T47D (cell line): Measurements from ENCODE around the gene DNAI2.

DNA sequence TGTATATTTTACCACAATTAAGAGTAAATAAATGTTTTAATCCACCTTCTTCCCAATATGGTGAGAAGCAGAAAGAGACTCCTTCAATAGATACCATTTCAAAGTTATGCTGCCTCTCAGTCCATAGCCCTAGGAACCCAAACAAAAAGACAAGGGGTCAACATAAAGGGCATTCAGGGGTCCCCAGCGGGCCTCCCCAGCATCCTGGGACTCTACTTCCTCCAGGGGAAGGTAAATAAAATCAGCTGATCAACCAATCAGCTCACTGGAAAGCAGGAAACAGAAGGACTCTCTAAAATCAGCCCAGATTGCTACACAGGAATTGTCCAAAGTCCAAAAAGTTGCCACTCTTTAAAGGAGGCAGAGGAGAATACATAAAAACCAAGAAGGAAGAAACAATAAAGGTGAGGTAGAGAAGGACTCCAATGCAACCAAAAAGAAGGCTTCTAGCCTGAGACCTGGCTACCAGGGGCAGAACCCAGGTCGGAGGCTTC, 404.4 kb downstream of the SOX9 start:
- RRBS, result no CpG with 5 or more reads among the region's 2 CpGs

GRCh38 chr17:72552734-72553307, 432.0 kb downstream of the SOX9 start:
- RRBS, result no CpG with 5 or more reads among the region's 10 CpGs

- RRBS, result 38% methylated on average over 1 of the region's 8 CpGs
These were observed 446.6 kb downstream of the SOX9 start for GRCh38 chr17:72567273-72568012.

DNA sequence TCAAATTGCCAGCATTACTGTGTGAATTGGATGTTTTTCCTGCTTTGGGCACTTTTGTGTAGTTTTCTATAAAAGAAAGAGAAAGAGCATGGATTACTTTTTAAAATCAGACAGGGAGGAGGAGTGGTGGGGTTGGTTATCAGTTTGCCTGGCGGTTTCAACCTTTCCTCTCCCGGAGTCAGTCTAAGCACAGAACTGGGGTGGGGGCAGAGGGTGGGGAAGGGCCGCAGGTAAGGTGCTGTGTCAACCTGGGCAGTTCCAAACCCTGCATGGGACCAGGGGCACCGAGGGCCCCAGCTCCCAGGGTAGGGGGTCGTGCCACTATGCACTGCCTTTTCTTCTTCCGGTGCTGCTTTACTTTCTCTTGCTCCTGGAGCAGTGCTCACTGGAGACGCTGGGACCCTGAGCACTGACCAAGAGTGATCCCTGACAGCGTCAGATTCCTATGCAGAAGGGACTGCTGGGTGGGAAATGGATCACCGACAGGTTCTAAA, 469.9 kb downstream of the SOX9 start:
- RRBS, result no CpG with 5 or more reads among the region's 9 CpGs

DNA sequence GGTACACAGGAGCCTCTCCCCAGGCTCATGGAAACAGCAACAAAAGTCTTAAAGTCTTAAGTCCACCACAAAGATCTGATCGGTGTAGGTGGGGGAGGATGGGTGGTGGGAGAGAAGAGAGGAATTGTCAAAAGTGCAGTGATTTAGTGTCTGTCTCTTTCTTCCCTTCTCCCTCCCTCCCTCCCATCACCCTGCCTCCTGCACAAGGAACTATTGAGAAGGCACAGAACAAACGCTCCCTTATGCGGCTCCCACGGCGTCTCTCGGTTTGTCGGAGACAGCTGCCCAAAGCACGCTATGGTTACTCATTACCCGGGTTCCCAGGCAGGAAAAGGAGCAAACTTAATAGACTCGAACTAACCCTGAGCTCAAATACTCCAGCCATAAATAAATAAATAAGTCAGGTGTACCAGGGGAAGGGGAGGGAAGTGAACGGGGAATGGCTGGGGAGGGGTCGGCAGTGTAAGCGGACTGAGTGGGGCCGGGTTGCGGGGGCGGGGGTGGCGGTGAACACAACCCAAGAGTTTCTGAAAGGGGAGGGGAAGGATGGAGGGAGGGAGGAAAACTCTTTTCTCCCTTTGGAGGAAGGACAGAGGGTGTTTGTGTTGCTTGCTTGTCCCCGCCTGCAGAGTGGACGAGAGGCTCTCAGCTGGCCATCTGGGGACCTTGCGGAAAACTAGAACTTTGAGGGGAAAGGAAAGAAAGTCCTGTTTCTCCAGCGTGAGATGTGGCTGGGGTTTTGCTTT, 477.3 kb downstream of the SLC39A11 start:
- RRBS, result no CpG with 5 or more reads among the region's 21 CpGs

DNA sequence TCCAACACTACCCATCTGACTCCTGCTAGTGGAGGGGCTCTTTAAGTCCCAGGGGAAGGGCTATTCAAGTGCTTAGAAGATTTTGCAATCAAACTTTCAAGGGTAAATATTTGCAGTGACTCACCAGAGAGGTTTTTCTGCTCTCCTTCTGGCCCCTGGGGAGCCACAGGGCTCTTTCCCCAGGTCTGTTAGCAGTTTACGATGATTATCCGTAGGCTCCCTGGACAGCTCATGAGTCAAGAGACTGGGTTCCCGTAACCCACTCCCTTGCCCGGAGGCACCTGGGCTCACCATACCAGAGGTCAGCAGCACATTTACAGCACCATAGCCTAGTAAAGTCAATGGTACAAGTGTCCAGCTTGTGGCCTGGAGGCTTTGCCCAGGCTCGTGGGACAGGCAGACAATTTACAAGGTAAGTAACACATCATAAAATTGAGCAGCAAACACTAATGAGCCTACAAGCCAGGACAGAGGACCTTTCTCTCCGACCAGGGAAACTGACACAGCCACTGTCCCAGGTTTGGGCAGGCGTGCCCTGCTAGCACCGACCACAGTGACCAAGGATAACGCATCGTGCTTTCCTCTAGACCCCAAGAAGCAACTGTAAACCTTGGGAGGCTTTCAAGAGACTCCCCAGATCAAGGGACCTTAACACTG, 408.4 kb downstream of the SLC39A11 start:
- RRBS, result no CpG with 5 or more reads among the region's 10 CpGs

GRCh38 chr17:73196380-73196864, 3.6 kb downstream of the COG1 start:
- RRBS, result 0% methylated on average over 3 of the region's 13 CpGs

DNA sequence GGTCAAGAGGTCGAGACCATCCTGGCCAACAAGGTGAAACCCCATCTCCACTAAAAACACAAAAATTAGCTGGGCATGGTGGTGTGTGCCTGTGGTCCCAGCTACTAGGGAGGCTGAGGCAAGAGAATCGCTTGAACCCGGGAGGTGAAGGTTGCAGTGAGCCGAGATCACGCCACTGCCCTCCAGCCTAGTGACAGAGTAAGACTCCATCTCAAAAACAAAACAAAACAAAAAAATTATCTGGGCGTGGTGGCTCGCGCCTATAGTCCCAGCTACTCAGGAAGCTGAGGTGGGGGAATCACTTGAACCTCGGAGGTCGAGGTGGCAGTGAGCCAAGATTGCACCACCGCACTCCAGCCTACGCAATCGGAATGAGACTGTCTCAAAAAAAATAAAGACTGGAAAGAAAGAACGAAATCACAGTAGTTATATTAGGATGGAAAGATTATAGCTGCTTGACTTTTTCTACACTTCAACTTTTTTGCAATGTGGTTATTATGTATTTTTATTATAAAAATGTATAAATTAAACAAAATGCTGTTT, 18.9 kb downstream of the COG1 start:
- RRBS, result no CpG with 5 or more reads among the region's 14 CpGs

- RRBS, result no CpG with 5 or more reads among the region's 3 CpGs
These were observed 4.8 kb downstream of the FAM104A start for GRCh38 chr17:73227333-73227834.

DNA sequence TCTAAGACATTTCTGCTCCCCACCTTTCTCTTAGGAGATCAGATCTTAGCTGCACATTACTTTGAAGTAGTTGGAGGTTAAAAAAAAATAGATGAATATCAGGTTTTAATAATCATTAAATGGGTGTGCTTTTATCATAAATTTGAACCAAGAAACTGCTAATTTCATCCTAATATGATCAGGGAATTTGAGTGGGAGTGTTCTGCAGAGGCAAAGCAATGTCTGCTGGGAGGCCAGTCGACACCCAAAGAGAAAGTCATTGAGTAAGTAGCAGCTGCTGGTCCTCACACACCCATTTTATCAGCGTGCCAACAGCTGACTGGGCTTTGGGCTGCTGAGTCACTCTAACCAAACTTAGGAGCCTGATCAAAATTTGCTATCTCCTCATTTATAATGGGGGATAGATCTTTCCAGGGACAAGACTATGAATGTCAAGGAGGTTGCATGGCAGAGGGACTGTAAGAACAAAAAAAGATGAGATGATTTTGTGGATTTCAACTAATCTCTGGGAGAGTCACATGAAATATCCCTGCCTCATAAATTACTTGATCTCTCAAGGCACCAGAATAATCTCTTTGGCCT, 3.5 kb downstream of the FAM104A start:
- RRBS, result no CpG with 5 or more reads among the region's 2 CpGs

GRCh38 chr17:73237818-73238180, 5.6 kb downstream of the C17orf80 start:
- RRBS, result no CpG with 5 or more reads among the region's 6 CpGs

DNA sequence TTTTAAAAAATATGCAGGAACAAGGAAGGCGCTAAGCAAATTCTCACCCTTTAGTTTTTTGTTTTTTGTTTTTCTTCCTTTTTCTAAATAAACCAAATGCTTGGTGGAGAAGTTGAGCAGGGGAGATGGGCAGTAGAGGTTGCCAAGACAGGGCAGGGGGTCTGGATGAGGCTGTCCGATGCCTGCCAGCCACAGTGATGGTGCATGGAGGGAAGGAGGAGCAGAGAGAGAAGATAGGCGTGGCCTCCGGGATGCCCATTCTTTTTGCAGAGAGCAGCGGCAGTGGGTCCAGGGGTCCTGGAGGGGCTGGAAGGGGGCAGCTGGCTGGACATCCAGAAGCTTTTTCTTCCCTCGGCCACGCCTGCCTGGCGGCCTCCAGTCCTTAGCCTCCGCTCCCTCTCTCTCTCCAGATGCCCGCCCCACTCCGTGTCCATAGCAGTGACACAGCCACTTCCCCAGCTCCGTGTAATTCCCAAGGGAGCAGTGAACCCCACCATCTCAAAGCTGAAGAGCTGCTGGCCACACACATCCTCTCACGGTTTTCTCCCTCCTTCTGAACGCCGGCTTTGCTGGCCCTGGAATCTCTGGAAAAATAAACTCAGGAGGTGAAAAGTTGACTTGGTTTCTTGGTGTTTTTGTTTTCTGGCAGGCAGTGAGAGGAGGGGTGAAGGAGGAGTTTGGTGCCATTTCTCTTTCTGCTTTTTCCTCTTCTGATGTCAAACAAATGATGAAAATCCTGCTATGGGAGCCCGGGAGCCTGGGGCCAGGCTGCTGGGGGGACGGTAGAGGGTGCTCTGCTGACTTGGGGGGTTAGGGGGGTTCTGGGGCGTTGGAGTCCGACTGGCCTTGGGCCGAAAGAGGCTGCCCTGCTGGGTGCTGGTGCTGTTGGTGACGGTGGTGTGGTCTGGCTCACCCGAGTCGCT, 26.3 kb upstream of the CDC42EP4 start:
- RRBS, result no CpG with 5 or more reads among the region's 23 CpGs

- RRBS, result no CpG with 5 or more reads among the region's 6 CpGs
These were observed 35.6 kb upstream of the CDC42EP4 start for GRCh38 chr17:73347429-73347843.

GRCh38 chr17:73351185-73351500, 39.3 kb upstream of the CDC42EP4 start:
- RRBS, result no CpG with 5 or more reads among the region's 7 CpGs

DNA sequence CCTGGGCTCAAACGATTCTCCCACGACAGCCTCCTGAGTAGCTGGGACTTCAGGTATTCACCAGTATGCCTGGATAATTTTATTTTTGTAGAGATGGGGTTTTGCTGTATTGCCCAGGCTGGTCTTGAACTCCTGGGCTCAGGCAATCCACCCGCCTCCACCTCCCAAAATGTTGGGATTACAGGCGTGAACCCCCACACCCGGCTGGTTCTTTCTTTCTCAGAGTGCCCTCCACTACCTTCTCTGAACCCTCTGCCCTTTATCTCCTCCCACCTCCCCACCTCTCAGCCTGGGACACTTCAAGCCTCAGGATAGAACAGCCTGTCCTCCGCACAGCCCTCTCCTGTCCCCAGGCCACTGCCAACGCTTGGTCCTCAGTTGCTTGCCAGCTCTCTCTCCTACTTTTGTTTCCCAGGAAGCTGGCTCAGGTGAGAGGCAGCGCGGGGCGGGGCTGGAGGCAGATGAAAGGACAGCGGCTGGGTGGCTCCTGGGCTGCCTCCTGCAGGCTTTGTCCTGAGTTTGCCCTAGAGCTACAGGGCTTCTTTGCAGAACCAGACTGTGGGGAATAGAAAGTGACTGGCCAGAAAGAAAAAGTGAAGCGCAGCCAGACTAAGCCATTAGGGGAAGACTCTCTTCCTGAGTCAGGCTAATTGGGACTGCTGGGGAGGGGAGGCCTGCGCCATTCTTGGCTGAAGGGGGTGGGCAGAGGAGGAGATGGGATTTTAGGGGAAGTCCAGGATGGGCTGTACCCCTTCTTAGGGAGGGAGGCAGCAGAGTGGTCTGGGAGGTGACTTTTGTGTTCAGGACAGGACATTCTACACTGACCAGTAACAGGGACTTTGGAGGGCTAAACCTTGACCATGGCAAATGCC, 48.2 kb upstream of the CDC42EP4 start:
- RRBS, result no CpG with 5 or more reads among the region's 13 CpGs

DNA sequence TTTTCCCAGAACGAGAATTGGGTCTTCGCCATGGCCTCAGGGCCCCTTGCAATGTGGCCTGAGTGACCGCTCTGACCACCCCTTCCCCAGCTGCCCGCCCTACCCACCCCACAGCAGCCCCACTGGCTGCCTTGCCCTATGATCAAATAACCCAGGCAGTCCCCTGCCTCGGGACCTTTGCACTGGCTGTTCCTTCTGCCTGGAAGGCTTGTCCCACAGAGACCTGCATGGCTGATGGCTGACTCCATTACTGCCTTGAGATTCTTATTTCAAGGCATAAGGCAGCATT, 133.1 kb upstream of the SDK2 start:
- RRBS, result no CpG with 5 or more reads among the region's 5 CpGs

GRCh38 chr17:73984859-73985240, 218.6 kb upstream of the RPL38 start:
- RRBS, result no CpG with 5 or more reads among the region's 4 CpGs

- RRBS, result no CpG with 5 or more reads among the region's 5 CpGs
These were observed 78.4 kb upstream of the RPL38 start for GRCh38 chr17:74124968-74125574.

DNA sequence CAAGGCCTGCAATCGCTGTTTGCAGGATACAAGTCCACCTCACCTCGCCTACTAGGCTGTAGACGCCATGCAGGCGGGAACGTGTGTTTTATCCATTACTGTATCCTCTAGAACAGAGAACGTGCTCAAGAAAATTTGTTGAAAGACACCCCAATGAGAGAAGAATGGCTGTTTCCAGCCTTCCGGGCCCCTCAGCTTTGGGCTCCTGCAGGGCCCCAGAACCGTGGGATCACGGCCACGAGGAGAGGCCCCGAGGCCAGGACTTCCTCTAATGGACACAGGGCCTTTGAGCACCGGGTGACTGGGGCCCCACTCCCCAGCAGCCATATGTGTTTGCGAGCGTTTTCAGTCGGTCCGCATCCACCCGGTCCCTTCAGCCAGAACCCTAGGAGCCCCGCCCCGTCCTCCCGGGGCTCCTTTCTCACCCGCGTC, 1.4 kb upstream of the TTYH2 start:
- RRBS, result 77% methylated on average over 10 of the region's 22 CpGs

- RRBS, result no CpG with 5 or more reads among the region's 34 CpGs
These were observed at the start of gene DNAI2 for GRCh38 chr17:74273960-74274557. Gene DNAI2, plus strand, starts transcription at chr17:74274234.